HGPS cell (cell line): ENCODE measurements around a stretch of chr2.

DNA sequence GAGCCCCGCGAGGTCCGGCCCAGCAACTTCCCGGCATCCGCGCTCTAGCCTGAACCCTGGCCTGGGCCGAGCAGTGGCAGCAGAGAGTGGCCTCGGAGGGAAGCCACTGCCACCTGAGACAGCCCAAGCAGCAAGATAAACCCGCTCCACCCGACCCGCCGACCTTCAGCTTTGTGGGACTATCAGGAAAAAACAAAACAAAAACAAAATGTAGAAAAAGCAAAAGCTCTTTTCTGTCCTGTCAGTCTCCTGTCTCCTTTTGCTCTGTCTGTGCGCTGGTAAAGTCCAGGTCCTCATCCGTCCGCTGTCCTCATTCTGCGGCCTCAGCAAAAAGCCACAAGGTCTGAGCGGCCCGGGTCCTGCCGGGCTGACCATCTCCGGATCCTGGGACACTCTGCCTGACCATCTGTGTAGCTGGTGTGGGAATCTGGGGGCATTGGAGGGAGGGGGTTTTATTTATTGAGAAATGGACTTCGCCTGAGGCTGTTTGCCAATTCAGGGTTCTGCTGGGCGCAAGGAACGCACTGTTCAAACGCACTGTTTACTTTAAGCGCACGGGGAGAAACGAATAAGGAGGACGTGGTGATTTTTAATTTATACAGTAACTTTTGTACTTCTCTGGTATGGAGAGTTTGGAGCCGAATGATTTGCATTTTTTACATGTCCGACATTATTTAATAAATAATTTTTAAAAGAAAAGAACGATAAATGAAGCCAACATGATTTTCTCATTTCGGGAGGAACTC, 3.3 kb downstream of the DLX1 start:
- RRBS = 22% methylated on average over 3 of the region's 32 CpGs

DNA sequence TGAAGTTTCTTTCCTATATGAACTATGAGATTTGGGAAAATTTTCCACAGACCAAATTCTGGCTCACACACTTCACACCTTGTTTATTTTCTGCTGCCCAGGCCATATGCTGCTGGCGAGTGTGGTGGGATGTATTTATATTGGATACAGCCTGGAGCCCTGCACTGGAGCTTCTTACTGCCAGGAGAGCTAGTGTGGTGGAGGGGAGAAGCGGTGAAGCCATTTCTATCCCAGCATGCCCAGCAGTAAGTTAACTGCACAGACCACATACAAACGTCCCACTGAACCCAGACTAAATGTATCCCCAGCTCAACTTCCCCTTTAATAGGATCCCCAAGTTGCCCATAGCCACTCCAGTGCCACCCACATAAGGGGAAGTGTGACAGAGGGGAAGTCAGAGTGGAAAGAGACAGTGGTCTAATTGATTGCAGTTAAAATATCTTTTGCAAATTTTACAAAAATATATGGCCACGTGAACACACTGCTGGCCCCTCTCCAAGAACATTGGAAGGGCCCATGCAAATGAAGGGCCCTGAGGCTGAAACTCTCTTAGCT, 146.7 kb upstream of the ITGA6 start:
- RRBS = no CpG with 5 or more reads among the region's 4 CpGs

DNA sequence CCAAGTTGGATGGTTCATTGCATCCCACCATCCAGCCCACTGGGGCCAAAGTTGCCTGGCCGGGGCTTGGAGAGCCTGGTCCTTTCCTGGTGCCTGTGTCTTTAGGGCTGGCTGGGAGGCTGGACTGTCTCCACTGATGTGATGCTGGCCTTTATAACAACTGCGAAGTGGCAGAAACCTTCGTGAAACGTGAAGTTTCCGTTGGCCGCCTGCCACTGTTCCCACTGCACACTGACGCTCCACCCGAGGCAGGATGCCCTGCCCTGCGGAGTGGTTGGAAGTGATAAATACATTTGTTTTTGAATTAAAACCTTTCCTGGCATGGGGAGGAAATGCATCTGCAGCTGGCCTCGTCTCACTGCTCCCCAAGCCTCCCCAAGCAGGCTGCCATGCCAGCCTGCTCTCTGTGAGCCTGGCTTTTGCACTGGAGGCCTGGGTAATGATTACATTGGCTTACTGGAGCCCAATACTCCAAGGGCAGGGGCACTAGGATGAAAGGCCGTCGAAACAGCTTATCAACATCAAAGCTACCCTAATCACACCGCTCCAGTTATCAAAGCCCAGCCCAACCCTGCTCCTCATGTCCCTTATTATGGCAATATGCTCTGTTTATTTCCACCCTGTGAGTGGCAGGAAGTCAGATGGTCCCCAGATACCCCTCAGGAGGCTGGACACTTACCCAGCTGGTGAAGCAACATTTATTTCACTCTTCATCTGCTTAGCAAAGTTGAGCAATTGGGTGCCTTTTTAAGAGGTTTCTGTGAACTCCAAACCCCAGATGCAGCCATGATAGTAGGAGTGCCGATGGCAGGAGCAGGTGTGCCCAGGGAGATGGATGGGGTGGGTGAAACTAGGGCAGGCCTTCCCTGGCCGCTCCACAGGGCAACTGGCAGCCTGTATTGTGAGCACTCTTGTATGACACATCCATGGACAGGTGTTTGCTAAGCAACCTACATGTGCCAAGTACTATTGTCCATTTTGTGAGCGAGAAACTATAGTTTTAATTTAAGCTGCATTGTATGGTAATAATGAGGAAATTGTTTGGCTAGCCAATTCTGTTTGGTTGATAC, 97.4 kb upstream of the ITGA6 start:
- RRBS = no CpG with 5 or more reads among the region's 16 CpGs

DNA sequence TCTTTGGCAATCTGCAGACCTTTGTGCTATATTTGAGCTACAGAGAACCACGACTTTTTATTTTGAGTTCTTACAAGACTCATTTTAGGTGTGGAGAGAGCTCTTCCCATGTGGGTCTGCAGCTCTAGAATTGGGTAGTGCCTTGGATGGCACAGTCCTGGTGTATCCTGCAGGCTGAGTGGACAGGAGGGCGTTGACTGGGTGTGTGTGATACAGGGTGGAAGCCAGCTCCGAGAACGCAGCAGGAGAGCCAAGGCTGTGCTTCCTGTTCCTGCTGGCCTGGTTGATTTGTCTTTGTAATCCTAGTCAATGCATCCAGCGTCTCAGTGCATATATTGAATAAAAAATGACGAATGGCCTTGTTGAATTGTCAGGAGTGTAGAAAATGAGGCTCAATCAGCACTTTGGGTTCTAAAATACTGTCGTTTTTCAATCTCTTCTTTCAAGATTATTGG, 11.6 kb downstream of the ITGA6 start:
- RRBS = no CpG with 5 or more reads among the region's 7 CpGs

DNA sequence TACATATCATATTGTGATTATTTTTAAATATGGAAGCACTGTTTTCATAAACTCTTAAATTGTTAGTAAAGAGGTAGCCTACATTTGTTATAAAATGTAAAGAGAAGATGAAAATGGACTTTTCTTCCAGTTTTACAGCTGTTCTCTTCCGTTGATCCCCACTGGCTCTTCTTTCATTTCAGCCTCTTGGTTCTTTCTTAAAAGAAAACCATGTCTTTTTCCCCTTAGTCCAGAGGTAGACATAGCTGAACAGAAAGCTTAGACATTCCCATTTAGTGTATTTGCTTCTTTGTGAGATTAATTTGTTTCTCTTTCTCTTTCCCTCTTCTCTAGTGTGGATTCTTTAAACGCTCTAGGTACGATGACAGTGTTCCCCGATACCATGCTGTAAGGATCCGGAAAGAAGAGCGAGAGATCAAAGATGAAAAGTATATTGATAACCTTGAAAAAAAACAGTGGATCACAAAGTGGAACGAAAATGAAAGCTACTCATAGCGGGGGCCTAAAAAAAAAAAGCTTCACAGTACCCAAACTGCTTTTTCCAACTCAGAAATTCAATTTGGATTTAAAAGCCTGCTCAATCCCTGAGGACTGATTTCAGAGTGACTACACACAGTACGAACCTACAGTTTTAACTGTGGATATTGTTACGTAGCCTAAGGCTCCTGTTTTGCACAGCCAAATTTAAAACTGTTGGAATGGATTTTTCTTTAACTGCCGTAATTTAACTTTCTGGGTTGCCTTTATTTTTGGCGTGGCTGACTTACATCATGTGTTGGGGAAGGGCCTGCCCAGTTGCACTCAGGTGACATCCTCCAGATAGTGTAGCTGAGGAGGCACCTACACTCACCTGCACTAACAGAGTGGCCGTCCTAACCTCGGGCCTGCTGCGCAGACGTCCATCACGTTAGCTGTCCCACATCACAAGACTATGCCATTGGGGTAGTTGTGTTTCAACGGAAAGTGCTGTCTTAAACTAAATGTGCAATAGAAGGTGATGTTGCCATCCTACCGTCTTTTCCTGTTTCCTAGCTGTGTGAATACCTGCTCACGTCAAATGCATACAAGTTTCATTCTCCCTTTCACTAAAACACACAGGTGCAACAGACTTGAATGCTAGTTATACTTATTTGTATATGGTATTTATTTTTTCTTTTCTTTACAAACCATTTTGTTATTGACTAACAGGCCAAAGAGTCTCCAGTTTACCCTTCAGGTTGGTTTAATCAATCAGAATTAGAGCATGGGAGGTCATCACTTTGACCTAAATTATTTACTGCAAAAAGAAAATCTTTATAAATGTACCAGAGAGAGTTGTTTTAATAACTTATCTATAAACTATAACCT, 51.7 kb upstream of the PDK1 start:
- RRBS = no CpG with 5 or more reads among the region's 20 CpGs

GRCh38 chr2:172510128-172510660, 45.7 kb upstream of the PDK1 start:
- RRBS = no CpG with 5 or more reads among the region's 9 CpGs

DNA sequence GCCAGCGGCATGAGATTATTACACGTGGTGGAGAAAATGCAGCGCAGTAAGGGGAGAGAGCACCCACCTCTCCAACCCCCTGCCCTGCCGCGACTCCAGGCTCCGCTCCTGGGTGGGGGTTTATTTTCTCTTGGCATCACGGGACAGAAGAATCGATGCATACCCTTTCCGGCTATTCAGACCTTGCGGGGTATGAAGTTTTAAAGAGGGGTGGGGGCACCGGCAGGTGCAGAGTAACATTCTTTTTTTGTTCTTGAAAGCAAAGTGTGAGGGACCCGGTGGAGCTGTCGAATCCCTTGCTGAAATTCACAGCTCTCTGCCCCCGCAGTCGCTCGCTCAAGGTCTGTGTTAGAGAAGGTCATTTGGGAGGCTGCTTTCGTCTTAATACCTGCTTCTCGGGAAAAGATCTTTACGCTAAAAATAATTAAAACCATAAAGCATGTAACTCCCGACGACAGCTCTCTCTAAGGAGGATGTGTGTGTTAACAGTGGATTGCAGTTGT, 642 bp downstream of the RAPGEF4 start:
- RRBS = no CpG with 5 or more reads among the region's 21 CpGs

DNA sequence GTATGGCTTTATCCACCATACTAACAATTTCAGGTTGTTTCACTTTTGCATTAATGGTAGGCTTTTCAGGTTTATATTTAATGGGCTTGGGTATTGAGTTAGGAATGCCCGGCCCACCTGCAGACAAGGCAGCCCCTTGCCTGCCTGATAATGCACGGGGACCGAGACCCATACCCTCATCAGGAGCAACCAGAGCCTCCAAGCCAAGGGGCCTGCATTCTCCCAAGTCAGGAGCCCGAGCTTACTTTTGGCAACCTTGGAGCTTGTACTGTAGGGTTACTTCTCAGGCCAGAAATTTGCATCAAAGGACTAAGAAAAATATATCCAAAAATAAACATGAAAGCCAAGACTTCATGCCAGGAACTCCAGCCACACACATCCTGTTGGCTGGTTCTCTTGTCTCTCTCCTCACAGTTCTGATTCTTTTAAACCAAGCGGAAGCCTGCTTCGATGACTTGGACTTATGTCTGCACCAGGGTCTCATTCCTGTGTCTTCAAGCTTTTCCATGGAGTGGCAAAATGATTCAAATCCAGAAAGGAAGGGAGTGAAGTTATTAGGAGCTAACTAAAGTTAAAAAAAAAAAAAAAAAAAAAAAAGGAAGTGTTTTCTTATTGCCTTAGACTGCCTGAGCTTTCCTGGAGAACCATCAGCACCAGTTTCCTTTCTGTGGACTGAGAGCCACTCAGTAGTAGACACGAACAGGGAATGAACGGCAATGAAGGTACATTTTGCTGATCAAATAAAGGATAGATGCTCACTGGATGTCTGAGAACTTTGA, 85.7 kb downstream of the RAPGEF4 start:
- RRBS = no CpG with 5 or more reads among the region's 8 CpGs

GRCh38 chr2:172847182-172847578, 111.5 kb downstream of the RAPGEF4 start:
- RRBS = no CpG with 5 or more reads among the region's 5 CpGs

- RRBS = no CpG with 5 or more reads among the region's 14 CpGs
Observed at GRCh38 chr2:172930820-172931949, 144.5 kb upstream of the MAP3K20 start.

GRCh38 chr2:173001850-173002515, 73.7 kb upstream of the MAP3K20 start:
- RRBS = no CpG with 5 or more reads among the region's 3 CpGs

DNA sequence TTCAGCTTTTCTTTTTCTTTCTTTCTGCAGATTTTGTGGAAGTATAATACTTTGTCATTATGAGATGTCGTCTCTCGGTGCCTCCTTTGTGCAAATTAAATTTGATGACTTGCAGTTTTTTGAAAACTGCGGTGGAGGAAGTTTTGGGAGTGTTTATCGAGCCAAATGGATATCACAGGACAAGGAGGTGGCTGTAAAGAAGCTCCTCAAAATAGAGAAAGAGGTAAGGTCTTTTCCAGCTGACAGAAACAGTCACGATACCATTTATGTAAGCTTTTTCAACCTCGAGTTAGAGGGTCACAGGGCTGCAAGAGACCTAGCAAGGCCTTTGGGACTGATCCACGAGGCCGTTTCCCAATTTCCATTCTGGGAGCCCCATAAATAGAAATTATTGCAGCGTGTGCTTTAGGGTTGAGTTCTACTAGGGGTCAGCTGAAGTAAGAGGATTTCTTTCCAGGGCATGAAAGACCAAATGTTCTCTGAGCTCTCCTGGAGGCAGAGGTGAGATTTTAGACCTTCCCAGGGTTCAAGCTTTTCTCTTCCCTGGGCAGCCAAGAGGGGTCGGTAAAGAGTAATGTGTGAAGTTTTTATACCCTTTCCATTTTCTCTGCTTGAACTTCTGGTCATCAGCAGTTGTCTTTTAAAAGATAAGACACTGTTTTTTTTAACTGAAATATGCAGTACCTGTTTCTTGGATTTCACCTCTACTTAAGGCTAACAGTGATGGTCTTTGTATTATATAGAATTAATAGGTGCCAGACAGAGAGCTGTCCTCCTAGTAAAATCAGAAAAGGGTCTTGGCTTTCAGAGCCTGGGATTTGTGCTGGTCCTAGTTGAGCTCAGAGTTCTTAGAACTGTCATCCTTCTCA, 15.6 kb downstream of the MAP3K20 start:
- RRBS = no CpG with 5 or more reads among the region's 10 CpGs

GRCh38 chr2:173187804-173188366, 112.2 kb downstream of the MAP3K20 start:
- RRBS = no CpG with 5 or more reads among the region's 1 CpG

- RRBS = no CpG with 5 or more reads among the region's 3 CpGs
Observed at GRCh38 chr2:173197902-173198268, 122.2 kb downstream of the MAP3K20 start.

GRCh38 chr2:173227311-173227773, 127.3 kb upstream of the CDCA7 start:
- RRBS = no CpG with 5 or more reads among the region's 3 CpGs

DNA sequence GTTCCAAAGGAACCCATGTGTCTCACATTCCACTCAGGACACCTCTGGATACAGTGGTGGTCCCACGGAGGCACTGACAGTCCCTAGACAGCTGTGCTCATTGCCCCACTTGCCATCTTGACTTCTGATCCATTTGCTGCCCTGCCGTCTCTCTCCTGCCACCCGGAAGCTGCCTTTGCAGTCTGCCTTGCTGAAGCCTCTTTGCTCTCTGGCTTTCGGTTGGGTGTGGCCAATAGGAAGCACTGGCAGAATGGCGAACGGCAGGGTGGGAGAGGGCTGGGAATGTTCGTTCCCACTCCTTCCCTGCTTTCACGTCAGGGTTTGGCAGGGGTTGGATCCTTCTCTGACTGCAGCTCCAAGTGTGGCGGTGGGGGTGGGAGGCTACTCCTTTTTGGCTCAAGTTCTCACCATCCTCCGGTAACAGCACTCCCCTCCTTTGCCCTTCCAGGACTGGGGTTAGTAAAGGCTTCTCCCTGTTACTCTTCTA, 299.5 kb downstream of the CDCA7 start:
- RRBS = no CpG with 5 or more reads among the region's 10 CpGs

- RRBS = no CpG with 5 or more reads among the region's 5 CpGs
Observed at GRCh38 chr2:173928848-173929607, 36.1 kb downstream of the SP3 start.

DNA sequence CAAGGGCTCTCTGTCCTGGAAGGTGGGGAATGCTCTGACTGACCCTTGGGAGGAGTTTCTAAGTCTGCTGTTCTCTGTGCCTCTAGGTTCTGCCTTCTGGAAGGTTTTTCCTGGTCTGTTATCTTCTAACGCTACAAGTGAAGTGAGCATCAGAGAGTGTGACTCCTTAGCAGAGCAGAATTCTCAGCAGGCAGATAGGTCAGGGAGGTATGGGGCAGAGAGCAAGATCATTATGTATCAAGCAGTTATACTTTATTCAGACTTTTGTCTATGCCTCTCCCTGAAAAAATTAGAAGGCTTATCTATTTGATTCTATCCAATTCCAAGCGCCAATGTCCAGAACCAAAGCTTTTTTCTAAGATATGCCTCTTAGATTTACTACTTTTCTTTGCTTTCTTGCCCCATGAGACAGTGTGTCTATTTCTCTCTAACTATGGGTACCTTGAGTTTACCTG, 35.5 kb downstream of the SP3 start:
- RRBS = no CpG with 5 or more reads among the region's 2 CpGs

GRCh38 chr2:173954586-173955151, 10.5 kb downstream of the SP3 start:
- RRBS = no CpG with 5 or more reads among the region's 3 CpGs

DNA sequence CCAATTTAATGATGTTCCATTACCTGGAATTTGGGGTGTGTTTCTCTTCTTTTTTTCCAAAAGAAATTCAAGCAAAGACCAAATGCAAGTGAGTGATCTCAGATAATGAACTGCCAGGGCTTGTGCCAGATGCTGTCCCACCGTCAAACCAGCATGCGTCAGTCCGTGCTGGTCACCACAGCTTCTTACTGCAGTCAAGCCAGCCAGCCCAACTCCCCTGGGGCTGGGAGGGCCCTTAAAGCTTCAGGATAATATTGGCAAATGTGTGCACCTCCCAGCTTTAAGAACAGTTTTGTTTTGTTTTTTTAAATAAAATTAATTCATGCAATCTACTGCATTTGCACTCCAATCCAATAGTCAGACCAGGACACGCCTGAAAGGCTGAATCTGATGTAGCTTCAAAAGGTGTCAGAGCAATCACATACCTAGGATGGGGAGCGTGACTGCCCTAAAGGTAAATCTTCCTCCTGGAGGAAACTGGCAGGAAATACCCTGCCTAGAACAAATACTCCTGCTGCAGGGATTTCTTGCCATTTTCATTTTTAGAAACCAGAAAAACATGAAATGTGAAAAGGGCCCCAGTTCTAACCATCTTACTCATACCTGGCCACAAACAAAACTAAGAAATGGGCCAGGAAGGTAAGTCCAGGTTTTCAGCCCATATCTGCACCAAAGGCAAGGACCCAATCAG, 26.9 kb upstream of the SP3 start:
- RRBS = no CpG with 5 or more reads among the region's 5 CpGs